ENCODE results near the gene DUSP15.

GRCh38 chr20:25354113-25354493 lies 36.5 kb downstream of the ABHD12 start:
- PRO-cap, 3 experiments = no peak in any of the 3 experiments
- RAMPAGE, long total RNA = no peak

GRCh38 chr20:25462189-25462713 lies 54.8 kb downstream of the GINS1 start:
- PRO-cap, 3 experiments = no peak in any of the 3 experiments
- RAMPAGE, long total RNA = no peak

GRCh38 chr20:25475993-25476865 lies 68.8 kb downstream of the GINS1 start:
- PRO-cap, 3 experiments = no peak in any of the 3 experiments
- RAMPAGE, long total RNA = no peak

GRCh38 chr20:25538712-25539948 lies 46.2 kb downstream of the NINL start:
- PRO-cap, 3 experiments = peak in 1 of 3 experiments; most common minus-strand start chr20:25539943 (in 1)
- RAMPAGE, long total RNA = no peak

- PRO-cap, 3 experiments = no peak in any of the 3 experiments
- RAMPAGE, long total RNA = no peak
Measured at GRCh38 chr20:25543321-25543707, 42.0 kb downstream of the NINL start.

- PRO-cap, 3 experiments = no peak in any of the 3 experiments
- RAMPAGE, long total RNA = no peak
Measured at GRCh38 chr20:25675431-25676454, 20.9 kb downstream of the ZNF337 start.

DNA sequence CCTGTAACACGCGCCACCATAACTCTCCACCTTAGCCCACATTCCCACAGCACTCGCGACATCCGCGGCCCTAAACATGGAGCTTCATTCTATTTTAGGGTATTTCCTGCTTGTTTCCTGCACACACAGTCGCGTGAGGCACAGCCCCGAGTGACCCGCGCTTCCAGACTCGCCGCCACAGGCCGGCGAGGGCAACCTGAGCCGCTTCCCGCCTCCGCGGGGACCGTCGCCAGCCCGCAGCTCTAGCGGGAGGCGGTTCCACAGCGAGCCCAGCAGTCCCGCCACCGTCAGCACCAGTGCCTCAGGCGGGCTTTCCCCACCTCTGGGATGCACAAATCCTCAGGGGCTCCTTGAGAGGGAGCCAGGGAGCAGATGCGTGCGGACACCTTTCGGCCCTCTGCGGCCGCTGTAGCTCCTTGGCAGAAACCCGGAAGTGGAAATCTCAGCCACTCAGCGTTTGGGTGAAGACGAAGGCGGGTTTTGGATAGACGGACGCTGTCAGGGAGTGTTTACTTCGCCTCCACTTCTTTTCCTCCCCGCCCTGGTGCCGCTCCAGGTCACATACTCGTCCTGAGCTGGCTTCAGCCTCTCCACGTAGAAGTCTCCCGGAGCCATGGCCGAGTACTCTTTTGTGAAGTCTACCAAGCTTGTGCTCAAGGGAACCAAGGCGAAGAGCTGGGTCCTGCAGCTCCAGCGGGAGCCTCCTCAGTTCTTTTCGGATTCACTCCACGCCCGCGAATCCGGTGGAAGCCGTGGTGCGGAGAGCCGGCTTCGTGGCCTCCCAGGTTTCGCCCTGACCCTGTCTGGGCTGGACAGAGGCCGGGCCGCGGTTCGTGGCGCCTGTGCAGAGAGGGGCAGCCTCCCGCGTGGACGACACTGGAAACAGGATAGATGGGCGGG lies 2177.4 kb upstream of the DEFB115 start:
- PRO-cap, 3 experiments = peak in 1 of 3 experiments; most common plus-strand start position 493 of the sequence (in 1)
- RAMPAGE, long total RNA = no peak

DNA sequence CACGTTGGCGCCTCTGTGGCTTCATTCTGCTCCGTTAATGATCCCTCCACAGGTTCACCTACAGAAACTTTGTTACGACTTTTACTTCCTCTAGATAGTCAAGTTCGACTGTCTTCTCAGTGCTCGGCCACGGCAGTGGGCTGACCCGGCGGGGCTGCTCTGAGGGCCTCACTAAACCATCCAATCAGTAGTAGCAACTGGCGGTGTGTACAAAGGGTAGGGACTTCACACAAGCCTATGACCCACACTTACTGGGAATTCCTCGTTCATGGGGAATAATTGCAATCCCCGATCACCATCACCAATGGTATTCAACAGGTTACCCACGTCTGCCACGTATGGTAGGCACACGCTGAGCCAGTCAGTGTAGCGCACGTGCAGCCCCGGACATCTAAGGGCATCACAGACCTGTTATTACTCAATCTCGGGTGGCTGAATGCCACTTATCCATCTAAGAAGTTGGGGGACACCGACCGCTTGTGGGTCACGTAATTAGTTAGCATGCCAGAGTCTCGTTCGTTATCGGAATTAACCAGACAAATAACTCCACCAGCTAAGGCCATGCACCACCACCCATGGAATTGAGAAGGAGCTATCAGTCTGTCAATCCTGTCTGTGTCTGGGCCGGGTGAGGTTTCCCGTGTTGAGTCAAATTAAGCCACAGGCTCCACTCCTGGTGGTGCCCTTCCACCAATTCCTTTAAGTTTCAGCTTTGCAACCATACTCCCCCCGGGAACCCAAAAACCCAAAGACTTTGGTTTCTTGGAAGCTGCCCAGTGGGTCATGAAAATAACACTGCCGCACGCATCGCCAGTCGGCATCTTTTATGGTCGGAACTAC lies 1959.0 kb upstream of the DEFB115 start:
- PRO-cap, 3 experiments = no peak in any of the 3 experiments
- RAMPAGE, long total RNA = no peak

DNA sequence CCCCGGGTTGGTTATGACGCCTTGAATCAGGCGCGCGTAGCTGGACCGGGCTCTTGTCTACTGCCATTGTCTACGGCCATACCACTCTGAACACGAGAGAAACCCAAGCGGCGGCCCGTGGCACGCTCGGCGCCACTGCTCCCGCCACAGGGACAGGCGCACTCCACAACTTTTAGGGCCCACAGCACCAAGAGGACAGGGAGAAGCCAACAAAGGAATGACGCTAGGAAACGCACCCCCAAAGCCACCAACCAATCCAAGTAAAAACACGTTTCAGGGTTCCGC lies 1849.3 kb upstream of the DEFB115 start:
- PRO-cap, 3 experiments = no peak in any of the 3 experiments
- RAMPAGE, long total RNA = no peak

GRCh38 chr20:29496734-29497736 lies 1760.4 kb upstream of the DEFB115 start:
- PRO-cap, 3 experiments = no peak in any of the 3 experiments
- RAMPAGE, long total RNA = no peak

GRCh38 chr20:30283273-30284020 lies 974.0 kb upstream of the DEFB115 start:
- PRO-cap, 3 experiments = peak in 1 of 3 experiments; most common plus-strand start chr20:30283682 (in 1); most common minus-strand start chr20:30283589 (in 1)
- RAMPAGE, long total RNA = no peak

DNA sequence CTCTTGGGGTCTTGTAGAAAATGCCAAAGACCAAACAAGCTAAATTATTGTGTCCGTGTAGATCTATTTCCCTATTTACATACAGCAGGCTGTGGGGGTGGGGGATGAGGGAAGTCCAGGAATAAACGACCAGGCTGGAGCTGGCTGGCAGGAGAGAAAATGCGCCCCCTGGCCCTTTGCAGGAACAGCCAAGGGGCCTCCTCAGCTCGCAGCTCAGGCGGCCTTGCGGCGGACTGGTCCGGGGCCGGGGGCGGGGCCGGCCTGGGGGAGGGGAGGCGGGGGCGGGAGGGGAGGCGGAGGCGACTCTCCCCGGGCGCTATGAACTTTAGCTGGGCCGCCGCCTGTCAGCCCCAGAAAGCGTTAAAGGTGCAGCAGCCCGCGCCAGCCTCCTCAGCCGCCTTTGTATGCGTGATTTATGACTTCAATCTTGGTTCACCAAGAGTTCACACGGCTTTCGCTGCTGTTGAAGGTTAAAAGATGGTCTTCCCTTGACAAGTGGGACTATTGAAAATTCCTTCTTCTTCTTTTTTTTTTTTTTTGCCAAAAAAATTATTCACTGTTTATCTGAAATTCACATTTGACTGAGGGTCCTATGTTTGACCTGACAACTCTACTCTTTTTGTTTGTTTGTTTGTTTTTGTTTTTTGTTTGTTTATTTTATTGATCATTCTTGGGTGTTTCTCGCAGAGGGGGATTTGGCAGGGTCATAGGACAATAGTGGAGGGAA lies 967.0 kb upstream of the DEFB115 start:
- PRO-cap, 3 experiments = peak in 1 of 3 experiments; most common minus-strand start position 235 of the sequence (in 1)
- RAMPAGE, long total RNA = no peak

DNA sequence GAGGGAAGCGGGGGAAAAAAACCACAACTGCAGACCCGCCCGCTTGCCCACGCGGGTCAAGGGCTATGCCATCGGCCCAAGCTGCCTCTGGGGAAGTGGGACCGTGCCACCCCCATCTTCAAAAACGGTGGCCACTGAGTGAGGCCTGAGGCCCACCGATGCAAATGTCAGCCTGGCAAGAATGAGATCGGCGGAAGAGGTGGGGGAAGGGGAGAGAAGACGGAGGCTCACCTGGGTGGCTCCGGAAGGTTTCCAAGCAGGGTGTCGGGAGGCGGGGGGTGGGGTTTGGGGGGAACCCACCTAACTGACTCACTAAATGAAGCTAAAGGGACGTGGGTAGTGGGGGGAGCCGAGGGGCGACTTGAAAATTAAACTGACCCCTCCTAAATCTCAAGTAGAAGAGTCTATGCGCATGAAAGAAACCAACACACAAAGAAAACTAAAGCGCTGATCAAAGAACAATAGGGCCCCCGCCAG lies 757.4 kb upstream of the DEFB115 start:
- PRO-cap, 3 experiments = no peak in any of the 3 experiments
- RAMPAGE, long total RNA = no peak

- PRO-cap, 3 experiments = no peak in any of the 3 experiments
- RAMPAGE, long total RNA = no peak
Measured at GRCh38 chr20:31488118-31488553, 13.0 kb downstream of the REM1 start.

GRCh38 chr20:31546627-31546998 lies 566 bp upstream of the MCTS2 start:
- PRO-cap, 3 experiments = no peak in any of the 3 experiments
- RAMPAGE, long total RNA = no peak

- PRO-cap, 3 experiments = peak in 3 of 3 experiments; most common plus-strand start chr20:31573020 (in 1); most common minus-strand start chr20:31572821 (in 1)
- RAMPAGE, long total RNA = no peak
Measured at GRCh38 chr20:31572236-31573181, 25.3 kb downstream of the MCTS2 start.

GRCh38 chr20:31665638-31666153 lies 28.0 kb downstream of the COX4I2 start:
- PRO-cap, 3 experiments = no peak in any of the 3 experiments
- RAMPAGE, long total RNA = no peak

- PRO-cap, 3 experiments = no peak in any of the 3 experiments
- RAMPAGE, long total RNA = no peak
Measured at GRCh38 chr20:31667878-31668361, 30.2 kb downstream of the COX4I2 start.

GRCh38 chr20:31716336-31716664 lies 6.4 kb downstream of the BCL2L1 start:
- PRO-cap, 3 experiments = no peak in any of the 3 experiments
- RAMPAGE, long total RNA = no peak

DNA sequence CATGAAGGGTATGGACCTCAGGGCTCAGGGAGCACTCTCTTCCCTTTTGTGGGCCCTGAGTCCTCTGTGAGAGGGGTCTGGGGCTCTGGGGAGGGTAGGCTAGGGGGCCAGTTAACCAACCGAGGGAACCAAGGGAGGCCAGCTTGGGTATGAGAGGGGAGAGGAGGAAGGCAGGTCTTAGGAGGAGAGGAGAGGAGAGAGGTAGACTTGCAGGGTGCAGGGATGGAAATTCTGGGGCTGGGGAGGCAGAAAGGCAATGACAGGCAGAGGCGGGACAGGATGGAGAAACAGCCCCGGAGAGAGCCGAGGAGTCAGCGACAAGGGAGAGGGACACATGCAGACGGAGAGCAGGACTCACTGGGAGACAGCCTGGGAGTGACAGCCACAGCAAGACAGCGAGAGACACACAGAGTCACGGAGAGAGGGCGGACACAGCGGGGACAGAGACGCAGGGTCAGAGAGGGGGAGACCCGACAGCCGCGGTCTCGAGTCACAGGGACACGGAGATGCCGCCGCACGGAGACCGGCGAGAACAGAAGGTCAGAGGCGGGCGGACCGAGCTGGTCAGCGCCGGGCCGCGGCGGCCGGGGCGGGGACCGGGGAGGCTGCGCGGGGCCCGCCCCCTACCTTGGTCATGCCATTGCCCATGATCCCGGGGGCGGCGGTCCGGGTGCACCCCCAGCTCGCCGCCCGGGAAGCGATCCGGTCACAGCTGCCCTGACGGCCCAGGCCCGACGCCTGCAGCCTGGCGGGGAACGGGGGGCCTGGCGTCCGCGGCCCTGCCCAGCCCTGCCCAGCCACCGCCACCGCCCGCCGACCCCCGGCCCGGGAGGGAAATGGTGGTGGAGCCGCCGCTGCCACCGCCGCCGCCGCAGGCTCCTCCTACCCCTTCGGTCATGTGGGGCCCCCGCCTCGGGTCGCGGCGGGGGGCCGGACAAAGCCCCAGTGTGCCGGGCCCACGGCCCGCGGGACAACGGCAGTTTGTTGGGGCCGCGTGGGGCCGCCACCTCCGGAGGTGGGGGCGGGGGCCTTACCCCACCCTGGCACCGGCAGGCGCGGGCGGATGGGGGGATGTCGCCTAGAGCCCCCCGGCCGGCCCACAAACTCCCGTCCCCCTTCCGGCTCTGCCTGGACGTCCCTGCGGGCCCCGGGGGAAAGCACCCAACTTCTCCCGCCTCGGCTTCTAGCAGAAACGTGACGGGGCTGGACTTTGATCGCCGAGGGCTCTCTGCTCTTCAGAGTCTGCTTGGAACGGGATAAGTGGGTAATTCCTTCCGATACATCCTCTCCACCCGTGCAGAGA lies at the start of gene DUSP15:
Gene DUSP15 (minus strand): TSS at position 838 of the 1,303 bp plus-strand sequence.
- PRO-cap, 3 experiments = peak in 2 of 3 experiments; most common plus-strand start position 535 of the sequence (in 2); most common minus-strand start position 534 of the sequence (in 1)
- RAMPAGE, long total RNA = no peak